Metastatic Pancreatic Carcinoma in the Ovary (tissue), 1 donor: Measurements from ENCODE around the gene STC2.

DNA sequence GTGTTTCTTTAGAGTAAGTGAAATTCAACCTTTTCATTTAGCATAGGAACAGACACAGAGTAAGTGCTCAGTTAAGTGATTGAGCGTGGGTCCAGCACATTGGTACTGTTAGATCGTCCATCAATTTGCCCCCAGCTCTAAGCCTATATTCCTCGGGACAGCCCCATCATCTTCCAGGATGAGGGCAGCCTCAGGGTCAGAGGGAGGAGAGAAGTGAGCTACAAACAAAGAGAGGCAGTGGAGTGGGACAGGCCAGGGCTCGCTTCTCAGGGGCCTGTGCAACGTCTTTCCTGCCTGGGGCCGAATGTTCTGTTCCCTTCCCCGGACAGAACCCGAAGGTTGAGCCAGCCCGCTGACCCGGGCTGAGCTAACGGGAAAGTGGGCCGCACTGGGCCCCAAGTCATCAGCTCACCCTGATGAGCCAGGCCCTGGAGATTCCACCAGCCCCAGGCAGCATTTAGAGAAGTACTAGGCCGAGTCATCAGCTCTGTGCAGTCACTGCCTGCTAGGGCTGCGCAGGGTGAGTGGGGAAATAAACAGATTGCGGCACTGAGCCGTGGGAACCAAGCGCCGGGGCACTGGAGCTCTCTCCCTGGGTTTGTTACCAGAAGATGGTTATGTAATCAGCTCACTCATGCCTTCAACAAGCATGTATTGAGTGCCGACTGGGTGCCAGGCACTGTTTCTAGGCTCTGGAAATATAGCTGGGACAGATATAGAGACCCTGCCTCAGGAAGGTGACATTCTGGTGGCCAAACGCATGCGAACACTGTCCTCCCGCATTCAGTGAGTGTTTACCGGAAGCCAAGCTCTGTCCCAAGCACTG is 29.1 kb upstream of the DUSP1 start:
- PRO-cap = no peak

- PRO-cap = no peak
Observed at GRCh38 chr5:172870119-172871388, 36.5 kb downstream of the ERGIC1 start.

- PRO-cap = no peak
Observed at GRCh38 chr5:172872875-172873640, 39.0 kb downstream of the ERGIC1 start.

DNA sequence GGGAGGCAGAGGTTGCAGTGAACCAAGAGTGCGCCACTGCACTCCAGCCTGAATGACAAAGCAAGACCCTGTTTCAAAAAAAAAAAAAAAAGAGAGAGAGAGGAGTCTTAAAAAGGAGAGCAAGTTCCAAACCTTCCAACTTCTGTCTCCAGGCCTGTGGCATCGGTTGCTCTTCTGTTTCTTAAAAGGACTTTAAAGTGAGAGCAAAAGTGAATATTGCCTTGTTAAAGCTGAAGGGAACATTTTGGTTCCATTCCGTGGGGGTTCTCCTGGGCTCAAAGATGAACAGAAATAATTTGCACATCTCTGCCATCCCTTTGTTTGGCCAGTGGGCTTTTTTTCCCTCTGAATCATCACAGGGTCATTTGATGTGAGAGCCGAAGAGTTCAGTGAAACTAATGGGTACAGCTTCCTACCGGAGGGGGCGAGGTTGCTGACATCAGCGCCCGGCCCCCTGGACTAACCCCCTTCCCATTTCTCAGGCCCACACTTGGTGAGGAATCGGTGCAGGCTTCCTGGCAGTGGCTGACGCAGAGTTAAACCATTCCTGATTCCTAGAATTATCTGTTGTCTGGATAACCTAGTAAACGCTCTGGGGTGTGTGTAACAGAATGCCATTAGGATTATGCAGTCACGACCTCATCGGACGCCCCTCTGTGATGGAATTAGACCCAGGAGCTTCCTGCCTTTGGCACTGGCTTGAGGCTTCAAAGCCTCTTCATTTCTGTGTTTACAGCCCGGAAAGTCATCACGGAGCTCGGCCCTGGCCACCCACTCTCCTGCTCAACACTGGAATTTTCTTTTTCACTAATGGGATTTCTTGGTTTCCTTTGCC is 61.7 kb upstream of the RPL26L1 start:
- PRO-cap = no peak

GRCh38 chr5:172899923-172900481 is 59.2 kb upstream of the RPL26L1 start:
- PRO-cap = no peak

DNA sequence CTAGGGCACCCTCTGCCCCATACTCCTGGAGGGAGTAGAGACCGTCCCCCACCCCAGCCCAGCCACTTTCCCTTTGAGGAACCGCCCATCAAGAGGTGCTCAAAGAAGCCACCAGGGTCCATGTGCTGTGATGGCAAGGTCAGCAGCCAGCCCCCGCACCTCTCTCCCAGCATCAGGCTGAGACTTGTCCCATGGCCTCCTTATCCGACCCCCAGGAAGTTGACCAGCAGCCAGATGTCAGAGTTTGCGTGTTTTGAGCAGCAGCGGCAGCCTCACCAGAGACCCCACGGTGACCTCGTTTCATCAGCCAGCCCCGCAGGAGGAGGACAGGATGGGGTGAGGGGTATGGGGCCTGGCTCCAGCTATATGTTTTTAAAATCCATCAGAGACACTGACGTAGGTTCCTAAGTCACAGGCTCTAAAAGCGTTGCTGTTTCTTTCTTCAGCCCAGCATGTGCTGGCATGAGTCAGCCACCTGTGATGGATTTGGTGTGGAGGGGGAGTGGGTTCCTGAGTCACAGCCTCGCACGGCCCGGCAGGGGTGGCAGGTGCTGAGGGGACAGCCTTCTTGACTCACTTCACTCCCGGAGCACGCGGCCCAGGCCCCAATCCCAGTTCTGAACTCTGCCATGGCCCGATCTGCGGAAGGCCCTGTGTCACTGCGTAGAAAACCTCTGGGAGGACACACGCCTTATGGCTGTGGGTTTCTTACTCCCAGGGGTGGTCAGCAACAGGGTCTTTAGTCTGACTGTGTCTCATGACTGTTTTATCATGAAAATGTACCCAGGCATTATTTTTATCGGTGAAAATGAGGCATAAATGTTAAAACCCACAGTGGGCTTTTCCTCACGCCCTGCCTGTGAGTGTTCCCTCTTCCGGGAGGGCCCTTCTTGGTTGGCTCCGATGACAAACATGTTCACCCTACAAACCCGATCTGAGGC is 38.8 kb upstream of the RPL26L1 start:
- PRO-cap = no peak

GRCh38 chr5:173245246-173245888 is 10.4 kb upstream of the NKX2-5 start:
- PRO-cap = no peak

DNA sequence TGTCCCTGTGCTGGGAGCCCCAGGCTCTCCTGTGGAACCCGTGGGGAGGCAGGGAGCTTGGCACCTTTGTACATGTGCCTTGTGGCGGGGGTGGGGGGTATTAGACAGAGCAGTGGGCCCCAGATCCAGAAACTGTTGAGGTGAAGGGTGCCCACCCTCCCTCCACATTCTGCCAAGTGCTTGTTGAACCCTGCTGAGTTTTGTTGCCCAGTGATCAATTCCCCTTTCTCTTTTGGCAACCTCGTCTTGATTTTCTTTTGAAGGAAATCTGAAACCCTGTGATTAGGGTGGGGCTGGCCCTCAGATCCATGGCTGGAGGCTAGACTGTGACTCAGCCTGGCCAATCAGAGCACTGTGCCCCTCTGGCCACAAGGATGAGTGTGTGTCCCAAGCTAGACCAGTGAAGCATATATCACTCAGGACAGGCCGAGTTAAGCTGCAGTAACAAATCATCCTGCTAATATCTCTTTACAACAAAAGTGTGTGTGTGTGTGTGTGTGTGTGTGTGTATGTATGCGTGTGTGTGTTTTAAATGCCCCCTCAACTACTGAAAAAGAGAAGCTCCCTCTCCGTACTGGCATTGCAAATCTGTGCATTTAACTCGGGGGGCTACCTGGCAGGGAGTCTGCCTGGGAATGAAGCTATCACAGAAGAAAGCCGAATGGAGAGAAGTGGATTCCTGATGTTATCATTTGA is 25.8 kb downstream of the STC2 start:
- PRO-cap = no peak

GRCh38 chr5:173320308-173320819 is 7.8 kb downstream of the STC2 start:
- PRO-cap = no peak

GRCh38 chr5:173327973-173329000 is at the start of gene STC2:
Gene STC2 (minus strand): TSS chr5:173328414.
- PRO-cap = bidirectional peak, plus-strand start at chr5:173328566, minus-strand start at chr5:173328414

- PRO-cap = no peak
Observed at GRCh38 chr5:173474736-173475499, 141.5 kb downstream of the BOD1 start.

- PRO-cap = no peak
Observed at GRCh38 chr5:173670083-173670656, 53.7 kb upstream of the BOD1 start.

DNA sequence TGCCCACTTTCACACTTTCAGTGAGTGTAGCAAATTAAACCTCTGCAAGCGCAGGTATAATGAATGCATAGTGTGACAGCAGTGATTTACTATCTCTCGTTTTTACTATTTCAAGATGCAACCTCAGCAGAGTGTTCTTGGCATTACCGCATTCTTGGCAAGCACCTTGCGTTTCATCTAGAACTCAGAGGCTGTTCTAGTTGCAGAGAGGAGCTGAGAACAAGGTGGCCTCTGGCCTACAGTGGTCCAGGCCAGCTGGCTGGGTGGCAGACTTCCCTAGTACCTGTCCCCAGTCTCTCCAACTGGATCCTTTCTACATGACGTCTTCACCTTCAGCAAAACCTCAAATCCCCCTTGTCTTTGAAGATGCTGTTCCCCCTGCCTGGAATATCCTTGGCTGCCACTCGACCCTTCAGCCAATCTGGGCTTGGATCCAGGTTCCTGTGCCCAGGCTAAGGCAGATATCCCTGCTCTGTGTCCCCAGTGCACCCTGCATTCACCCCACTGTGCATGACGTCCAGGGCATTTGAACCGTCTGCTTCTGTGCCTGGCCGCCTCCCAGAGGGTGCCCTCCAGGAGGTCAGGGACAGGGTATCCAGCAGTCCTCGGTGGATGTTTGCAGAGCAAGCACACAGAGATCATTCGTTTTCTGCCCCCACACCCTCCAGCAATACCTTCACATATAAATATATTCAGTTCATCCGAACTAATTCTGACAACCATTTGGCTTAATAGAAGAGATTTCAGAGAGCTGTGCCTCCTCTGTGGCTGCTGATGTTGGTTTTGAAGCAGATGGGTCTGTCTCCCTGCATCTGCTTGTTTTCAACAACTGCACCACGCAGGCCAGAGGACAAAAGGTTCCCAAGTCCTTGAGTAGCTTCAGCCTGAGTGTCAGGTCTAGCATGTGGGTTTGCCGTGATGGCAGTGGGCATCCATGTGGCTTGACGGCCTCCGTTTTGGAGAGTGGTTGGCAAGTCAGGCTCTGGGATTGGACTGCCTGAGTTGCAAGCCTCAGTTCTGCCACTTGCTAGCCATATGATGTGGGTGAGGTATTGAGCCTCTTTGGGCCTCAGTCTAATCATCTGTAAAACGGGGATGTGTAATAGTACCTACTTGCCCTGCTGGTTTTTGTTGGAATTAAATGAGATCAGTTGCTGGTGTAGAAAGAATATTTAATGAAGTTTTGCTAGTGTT is 120.2 kb upstream of the CPEB4 start:
- PRO-cap = no peak

DNA sequence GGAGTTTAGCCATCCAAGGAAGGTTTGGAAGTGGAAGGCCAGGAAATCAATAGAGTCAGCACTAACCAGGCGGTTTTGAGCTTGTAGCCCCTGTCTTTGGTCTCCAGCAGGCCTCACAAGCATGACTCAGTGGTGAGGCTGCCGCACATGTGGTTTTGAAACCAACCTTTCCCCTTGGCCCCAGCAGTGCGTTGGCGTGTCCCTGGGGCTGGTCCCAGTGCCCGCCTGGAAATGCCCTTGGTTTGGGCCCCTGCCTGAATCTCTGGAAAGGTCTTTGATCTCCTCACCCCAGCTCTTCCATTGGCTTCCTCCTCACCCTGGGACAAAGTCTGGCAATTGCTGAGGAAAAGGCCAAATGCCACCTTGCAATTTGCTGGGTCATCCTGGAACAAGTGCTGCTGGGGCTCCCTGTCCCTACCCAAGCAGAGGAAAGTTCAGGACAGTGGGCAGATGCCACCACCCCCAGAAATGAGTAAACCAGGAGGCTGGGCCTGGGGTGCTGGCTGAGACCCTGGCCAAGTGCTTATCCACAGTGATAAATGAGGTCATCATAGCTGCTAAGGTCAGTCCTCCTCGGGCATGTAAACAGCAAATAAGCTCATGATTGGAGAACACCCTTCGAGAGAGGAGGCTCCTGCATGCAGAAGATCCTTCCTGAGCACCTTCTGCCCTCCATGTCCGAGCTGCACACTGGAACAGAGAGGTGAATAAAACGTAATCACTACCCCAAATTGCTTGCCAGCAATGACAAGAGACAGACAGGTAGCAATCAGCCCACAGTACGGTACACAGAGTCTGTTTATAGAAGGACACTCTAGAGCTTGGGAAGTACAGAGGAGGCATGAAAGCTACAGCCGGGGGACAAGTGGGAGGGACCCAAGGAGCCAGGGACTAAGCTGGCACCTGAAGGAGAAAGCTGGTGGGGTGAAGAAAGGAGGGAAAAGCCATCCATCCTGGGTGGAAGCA is 98.9 kb upstream of the CPEB4 start:
- PRO-cap = no peak

DNA sequence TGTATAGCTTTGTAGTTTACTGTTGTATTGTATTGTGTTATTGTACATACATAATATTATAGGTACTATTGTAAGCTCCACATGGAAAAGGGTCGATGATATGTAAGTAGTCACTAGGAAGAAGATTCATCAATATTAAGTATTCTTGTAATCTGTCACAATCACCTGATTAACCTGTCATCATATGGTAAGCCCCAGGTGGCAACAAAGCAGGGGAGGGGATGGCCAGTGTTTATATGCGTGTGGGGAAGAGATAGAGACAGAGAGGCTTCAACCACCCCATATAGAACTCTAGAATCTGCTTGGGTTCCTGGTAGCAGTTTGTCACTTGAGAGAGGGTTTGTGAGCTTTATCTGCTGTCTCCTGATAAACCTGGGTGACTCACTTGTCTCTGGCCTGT is 49.0 kb upstream of the CPEB4 start:
- PRO-cap = no peak

GRCh38 chr5:173866072-173866850 is 21.9 kb upstream of the CPEB4 start:
- PRO-cap = no peak

DNA sequence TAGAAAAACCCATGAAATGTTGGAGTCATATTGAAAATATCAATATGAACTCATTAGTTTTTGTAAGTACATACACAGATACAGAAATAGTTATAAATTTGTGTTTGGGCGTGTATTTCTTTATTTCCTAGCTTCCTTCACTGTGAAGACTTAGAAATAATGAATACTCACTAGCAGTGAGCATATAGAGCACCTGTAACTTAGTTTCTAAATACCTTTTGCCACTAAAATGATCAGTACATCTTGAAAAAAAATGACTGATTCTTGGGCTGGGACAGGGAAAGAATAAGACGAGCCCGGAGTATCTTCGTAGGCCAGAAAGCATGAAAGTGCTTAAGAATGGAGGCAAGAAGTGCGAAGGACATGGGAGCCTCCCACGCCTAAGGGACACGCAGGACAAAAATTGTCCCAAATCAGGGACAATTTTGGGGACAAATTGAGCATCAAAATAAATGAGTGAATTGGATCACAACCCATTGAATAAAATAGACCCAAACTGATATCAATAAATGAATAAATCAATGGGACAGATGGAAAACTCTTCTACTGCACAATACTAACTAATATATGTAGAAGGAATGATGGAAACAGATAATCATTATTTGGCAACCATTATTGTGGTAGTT is 41.2 kb upstream of the C5orf47 start:
- PRO-cap = no peak

- PRO-cap = no peak
Observed at GRCh38 chr5:173965133-173965572, 23.8 kb upstream of the C5orf47 start.

DNA sequence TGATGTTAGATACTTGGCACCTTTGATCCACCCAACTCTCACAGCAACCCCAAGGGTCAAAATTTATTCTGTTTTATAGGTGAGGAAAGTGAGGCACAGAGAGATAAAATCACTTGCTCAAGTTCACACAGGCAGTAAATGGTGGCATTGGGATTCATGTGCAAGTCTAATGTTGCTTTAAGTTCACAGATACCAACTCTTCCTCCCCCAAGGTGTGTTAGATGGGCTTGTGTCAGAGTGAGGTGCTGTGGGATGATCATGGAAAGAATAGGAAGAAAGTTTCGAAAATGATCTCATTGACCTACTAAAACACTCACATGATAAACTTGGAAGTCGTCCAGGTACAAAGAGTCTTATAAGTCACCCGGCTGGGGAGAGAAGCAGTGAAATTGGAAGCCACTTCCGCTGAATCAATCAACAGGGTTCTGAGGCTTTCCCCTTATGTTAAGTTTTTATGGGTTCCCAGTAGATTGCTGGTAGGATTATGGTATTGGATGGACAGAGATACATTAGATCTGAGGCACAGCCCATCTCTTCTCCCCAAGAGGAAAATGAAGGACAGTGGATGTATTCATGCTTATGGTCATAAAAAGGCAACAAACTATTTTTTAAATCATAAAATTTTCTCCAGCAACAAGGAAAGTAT is 218.8 kb upstream of the MSX2 start:
- PRO-cap = no peak

- PRO-cap = no peak
Observed at GRCh38 chr5:174725133-174725495, 732 bp downstream of the MSX2 start.